Hepatocyte (in vitro differentiated cells and primary cell): ENCODE measurements around the genes ZNF787, ZNF470, ZNF264 and ZNF329.

DNA sequence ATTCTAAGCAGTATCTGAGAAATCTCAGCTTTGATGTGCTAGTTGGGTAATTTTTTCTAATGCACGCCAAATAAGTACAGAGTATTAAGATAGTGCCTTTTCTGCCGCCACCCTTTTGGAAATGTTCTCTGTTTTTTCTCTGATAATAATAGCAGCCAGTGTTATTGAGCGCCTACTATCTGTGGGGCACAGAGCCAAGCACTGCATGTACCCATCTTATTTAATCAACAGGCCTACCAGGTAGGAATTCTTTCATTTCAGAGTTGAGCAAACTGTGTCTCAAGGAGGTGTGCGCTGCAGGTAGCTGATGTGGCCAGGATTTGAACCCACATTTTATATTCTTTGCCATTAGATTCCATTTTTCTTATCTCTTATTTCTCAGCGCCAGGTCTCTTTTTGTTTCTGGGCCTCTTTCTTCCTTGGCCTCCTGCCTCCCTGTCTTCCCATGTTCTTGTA lies 1.4 kb downstream of the EPN1 start:
- RAMPAGE, long total RNA, result no peak
- RRBS, result no CpG with 5 or more reads among the region's 5 CpGs

GRCh38 chr19:56114179-56114907 lies 6.8 kb downstream of the ZNF787 start:
- RAMPAGE, long total RNA, result no peak
- RRBS, result 57% methylated on average over 5 of the region's 22 CpGs

DNA sequence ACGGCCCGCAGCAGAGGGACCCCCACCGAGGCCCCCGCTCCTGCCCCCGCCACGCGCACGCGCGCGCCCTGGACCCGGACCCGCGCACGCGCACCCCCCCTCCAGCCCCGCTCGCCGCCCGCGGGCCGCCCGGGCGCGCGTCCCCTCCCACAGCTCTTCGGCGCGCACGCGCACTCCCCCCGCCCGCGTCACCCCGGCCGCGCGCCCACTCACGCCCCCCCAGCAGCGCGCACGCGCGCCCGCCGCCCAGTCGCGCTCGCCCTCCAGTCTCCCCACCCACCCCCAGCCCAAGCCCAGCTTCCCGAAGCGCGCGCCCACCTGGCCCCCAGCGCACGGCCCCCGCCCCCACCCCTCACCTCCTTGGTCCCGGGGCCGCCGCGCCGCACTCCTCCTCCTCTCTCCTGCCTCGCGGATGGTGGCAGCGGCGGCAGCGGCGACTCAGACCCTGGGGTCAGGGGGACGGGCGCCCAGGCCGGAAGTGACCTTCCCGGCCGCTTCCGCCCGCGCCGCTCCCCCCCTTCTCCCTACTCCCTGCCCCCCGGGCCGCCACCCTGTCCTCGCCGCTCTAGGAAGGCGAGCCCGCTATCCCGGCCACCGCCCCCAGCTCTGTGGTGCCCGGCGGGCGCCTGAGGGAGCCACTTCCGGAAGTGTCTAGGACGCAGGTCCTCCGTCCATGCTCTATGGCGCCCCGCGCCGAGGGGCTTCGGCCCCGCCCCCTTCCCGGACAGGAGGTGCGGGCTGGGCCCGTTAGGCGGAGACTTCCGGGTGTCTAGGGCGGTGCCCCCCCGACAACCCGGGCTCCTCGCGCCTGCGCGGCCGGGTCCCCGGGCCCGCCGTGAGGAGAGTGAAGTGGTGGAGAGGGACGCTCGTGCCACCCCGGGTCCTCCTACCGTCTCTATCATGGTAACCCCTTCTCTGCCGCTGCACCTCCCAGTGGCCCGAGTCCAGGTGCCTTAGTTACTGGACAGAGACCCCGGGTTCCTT lies at the start of gene ZNF787:
ZNF787 (minus strand) TSS at position 480 of the 984 bp plus-strand sequence.
- RAMPAGE, long total RNA, result no peak
- RRBS, result 2% methylated on average over 60 of the region's 119 CpGs

DNA sequence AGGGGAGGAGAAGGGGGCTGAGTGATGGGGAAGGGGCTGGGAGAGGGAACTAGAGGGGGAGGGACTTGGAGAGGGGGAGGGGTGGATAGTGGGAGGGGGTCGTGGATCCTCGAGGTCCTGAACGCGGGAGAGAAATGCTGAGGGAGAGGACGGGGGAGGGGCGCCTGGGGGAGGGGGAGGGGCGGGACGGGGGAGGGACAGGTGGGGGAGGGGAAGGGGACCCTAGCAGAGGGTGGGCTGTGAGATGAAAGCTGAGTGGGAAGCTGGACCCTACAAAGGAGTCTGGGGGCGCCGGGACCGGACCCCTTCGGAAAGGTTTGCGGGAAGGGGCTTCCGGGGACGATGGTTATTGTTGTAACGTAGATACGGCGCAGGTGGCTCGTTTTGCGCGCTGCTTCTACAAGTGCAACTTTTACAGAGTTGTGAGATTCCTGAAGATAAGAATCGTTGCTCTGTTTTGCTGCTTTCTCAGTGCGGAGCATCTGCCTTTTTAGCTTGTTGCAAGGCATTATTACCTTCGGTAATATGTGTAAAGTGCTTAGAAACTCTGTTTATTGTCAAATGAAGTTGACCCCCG lies 481 bp downstream of the ZNF444 start:
- RAMPAGE, long total RNA, result no peak
- RRBS, result no CpG with 5 or more reads among the region's 25 CpGs

DNA sequence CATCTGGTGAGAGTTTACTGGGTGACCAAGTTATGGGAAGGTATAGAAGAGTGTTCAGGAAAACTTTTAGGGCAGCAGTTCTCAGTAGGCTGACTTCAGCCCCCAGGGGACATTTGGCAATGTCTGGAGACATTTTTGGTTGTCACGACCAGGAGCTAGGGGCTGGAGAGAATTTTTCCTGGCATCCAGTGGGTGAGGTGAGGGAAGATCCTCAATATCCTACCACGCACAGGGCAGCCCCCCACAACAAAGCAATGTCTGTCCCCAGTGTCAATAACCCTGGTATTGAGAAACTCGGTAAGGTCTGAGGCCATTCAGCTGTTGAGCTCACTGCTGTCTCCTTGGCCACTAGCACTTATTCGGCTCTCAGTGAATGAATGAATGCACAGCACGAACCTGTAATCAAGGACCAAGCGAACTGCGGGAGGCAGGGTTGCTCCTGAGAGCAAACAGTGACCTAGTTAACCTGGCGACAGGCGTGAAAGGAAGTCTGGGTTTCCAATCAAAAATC lies 730 bp downstream of the ZSCAN5A start:
- RAMPAGE, long total RNA, result no peak
- RRBS, result no CpG with 5 or more reads among the region's 9 CpGs

DNA sequence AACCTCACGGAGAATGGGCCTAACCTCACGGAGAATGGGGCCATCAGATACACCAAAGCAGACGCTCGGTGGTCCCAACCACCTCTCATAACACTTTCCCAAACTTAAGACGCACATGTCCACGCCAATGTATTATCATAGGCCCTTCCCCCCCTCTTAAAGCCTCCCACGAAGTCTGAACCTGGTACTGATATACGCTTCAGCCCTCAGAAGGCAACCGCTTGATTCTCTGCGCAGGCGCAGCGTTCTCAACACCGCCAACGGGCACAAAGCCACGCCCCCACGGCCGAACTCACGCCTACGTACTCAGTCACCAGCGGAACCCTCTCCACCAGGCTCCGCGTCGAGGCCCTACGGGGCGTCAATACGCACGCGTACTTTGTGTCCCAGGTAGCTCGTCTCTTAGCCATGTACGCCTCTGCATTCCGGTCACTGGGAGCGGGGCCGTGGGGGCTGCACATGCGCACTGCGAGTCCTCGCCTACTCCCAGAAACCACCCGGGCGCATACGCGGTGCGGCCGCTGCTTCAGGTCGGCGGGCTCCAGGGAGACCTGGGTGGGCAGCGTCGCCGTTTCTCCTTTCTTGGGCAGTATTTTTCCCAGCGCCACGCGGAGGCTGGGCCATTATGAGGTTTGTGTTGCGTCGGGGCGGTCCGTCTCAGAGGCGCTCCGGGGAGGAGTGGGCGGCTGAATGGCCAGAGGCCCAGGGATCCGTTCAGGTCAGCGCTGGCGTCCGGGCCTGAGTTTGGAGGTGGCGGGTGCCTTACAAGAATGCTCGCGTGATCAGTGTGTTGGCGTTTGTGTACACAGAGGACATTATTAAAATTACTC lies 25.3 kb downstream of the ZNF582 start:
- RAMPAGE, long total RNA, result no peak
- RRBS, result 2% methylated on average over 12 of the region's 65 CpGs

- RAMPAGE, long total RNA, result no peak
- RRBS, result 2% methylated on average over 19 of the region's 68 CpGs
Measured at GRCh38 chr19:56567254-56568153, at the start of gene ZNF470. Gene ZNF470 (plus strand): TSS chr19:56567468.

DNA sequence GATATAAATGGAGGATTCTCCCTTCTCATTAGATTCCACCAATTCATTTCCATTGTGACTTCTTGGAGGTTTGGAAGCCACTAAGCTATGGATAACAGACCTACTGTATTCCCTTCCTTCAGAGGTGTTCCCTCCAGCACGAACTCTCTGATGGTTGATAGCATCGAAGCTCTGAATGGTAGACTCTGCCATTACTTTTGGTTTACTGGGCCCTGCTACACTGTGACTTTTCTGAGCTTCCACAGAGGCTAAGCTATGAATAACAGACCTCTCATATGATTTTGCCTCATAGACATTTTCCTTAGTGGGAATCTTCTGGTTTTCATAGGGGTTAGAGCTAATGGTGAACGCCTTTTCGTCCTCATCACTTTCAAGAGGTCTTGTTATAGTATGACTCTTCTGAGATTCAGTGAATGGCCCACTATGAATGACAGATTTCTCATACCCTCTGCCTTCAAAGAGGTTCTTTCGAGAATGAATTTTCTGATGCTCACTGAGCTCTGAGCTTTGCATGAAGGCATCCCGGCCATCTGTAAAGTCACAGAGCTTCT lies 24.6 kb downstream of the PEG3 start:
- RAMPAGE, long total RNA, result no peak
- RRBS, result no CpG with 5 or more reads among the region's 6 CpGs

- RAMPAGE, long total RNA, result no peak
- RRBS, result 23% methylated on average over 6 of the region's 49 CpGs
Measured at GRCh38 chr19:56837392-56838579, 2.7 kb downstream of the PEG3 start.

- RAMPAGE, long total RNA, result no peak
- RRBS, result no CpG with 5 or more reads among the region's 10 CpGs
Measured at GRCh38 chr19:56966811-56967432, 126.4 kb upstream of the PEG3 start.

DNA sequence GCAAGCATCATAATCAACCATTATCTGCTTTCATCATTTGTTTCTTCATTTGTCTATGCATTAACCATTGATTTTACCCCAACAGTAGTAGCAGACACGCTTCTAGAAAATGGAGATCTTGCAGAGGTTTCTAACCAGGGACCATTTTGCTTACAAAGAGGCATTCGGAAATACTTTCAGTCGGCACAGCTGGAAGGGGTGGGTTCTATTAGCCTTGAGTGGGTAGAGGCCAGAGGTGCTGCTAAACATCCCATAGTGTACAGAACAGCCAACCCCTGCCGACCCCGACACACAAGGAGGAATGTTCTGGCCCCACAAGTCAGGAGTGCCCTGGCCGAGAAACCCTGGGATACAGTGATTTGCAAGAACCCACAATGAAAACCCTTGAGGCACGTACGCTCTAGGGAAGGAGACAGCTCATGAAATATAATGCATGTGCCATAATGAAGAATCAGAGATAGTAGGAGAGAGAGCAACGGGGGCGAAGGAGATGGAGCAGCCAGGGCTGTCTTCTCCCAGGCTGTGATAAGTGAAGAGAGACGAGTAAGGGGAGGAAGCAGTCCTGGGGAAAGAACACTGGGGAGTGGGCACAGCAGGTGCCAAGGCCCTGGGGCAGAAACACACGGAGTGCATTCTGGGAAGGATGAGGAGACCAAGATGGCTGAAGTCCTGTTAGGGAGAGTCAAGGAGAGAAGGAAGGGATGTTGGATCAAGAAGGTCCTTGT lies 133.7 kb upstream of the PEG3 start:
- RAMPAGE, long total RNA, result no peak
- RRBS, result no CpG with 5 or more reads among the region's 12 CpGs

GRCh38 chr19:56995218-56995895 lies 124.4 kb upstream of the USP29 start:
- RAMPAGE, long total RNA, result no peak
- RRBS, result no CpG with 5 or more reads among the region's 10 CpGs

DNA sequence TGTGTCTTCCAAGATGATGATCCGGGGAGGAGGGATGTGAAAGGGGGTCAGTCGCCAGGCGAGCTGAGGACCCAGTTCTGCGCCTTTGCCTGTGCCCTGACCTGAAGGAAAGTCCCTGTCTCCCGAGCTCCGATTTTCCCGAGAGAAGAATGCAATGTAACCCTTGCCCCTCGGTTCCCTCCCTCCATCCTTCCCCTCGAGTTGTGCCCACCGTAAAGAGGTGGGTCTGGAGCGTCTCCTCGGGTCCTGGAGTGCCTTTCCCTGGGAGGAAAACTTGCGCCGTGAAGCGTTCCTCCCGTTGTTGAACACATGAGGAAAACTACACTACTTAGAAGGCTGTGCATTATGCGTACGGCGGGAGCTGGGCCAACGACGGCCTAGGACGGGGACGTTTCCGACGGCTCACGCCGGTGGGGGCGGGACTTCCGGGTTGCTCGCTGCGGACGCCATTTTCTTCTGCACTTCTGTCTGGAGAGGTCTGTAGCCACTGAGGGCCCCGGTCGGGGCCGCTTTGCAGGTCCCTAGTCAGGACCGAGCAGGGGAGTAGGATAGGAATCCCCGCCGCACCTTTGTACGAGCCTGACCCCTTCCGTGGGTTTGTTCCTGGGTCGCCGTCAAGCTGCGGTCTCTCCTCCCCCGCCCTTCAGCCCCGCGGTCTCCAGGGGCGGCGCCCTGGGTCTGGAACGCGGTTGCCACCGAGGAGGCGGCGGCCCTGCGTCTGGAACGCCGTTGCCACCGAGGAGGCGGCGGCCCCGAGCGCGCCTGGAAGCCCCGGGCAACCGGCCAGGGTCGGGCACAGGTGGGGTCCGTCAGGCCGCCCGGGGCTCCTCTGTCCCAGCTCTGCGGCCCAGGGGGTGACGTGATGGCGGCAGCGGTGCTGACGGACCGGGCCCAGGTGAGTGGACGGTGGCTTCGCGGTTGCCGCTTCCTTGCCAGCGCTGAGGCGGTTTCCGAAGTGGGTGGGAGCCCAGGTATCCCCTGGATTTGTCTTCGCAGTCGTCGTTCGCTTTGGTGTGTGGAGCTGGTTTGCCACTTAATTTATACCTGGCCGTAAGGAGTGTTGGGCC lies at the start of gene ZNF264:
ZNF264 (plus strand) TSS at position 449 of the 1,067 bp plus-strand sequence.
- RAMPAGE, long total RNA, result no peak
- RRBS, result 1% methylated on average over 16 of the region's 86 CpGs

GRCh38 chr19:57211222-57211686 lies 19.6 kb upstream of the AURKC start:
- RAMPAGE, long total RNA, result no peak
- RRBS, result no CpG with 5 or more reads among the region's 3 CpGs

DNA sequence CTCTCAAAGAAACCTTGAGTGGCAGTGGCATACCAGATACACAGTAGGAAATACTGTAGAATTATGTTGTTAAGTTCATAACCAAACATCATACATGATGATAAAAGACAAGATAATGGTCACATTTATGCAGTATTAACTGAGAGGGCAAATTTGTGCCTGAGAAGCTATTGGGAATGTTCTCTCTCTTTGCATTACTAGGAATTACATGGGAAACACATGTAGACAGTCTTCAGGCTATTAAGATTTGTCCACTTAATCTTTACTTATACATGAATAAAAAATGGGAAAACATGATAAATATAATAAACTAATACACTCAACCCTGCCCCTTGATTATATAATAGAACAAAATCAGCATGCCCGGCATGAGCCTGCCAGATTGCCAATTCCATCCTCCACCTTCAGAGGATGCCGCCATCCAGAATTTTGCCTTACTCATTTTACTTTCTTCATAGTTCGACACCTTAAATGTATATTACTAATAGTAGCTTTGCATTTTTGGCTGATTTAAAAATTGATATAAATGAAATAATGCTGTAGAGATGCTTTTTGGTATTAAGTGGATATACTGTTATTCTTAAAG lies 14.3 kb upstream of the ZNF543 start:
- RAMPAGE, long total RNA, result no peak
- RRBS, result no CpG with 5 or more reads among the region's 3 CpGs

DNA sequence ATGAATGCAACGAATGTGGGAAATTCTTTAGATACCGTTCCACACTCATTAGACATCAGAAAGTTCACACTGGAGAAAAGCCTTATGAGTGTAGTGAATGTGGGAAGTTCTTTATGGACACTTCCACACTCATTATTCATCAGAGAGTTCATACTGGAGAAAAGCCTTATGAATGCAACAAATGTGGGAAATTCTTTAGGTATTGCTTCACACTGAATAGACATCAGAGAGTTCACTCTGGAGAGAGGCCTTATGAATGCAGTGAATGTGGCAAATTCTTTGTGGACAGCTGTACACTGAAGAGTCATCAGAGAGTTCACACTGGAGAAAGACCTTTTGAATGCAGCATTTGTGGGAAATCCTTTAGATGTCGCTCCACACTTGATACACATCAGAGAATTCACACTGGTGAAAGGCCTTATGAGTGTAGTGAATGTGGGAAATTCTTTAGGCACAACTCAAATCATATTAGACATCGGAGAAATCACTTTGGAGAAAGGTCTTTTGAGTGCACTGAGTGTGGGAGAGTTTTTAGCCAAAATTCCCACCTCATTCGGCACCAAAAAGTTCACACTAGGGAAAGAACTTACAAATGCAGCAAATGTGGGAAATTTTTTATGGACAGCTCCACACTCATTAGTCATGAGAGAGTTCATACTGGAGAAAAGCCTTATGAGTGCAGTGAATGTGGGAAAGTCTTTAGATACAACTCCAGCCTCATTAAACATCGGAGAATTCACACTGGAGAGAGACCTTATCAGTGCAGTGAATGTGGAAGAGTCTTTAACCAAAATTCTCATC lies 9.9 kb downstream of the ZNF17 start:
- RAMPAGE, long total RNA, result no peak
- RRBS, result no CpG with 5 or more reads among the region's 6 CpGs

DNA sequence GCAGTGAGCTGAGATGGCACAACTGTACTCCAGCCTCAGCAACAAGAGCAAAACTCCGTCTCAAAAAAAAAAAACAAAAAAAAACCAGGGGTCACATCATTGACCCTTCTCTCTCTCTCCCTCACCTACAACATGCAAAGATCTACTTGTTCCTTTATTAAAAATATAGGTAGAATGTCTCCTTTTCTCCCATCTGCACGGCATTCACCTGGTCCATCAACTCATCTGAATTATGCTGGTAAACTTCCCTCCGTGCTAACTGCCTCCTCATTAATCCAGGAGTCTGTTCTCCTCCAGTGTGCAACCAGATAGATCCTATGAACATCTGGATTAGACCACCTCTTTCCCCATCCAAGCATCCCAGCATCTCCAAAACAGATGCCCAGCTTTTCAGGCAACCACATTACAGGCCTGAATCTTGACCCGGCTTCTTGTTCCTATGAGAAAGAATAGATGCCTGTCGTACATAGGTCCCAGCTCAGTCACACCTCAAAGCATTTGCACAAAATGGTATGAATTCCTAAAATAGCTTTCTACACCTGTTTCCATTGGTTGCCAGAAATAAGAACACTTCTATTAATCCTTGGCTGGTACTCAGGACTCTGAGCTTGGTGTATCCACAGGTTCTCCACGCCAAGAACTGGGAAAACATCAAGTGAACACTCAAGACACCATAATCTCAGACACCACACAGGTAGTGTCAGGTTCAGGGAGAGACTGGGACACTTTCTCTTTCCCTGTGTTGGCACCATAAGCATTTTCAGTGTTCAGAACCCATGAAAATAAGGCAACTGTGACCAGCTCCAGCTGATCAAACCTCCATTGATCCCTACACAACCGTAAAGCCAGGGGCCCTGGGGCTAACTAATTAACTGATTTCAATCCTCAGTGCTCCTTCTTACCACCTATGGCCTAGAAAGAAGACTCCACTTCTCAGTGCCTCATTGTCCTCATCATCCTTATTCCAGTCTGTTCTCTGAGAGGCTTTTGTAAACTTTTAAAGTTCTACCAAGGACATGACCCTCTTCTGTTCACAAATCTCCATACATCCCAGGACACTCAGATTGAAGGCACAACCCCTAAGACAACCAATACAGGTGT lies 19.0 kb downstream of the ZNF552 start:
- RAMPAGE, long total RNA, result no peak
- RRBS, result no CpG with 5 or more reads among the region's 7 CpGs

GRCh38 chr19:57800694-57801216 lies 14.0 kb downstream of the ZNF552 start:
- RAMPAGE, long total RNA, result no peak
- RRBS, result no CpG with 5 or more reads among the region's 6 CpGs

DNA sequence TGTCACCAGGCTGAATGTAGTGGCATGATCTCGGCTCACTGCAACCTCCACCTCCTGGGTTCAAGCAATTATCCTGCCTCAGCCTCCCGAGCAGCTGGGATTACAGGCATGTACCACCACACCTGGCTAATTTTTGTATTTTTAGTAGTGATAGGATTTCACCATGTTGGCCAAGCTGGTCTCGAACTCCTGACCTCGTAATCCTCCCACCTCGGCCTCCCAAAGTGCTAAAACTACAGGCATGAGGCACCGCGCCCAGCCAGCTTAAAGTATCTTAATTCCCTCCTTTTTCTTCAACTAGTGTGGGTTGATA lies 11.4 kb downstream of the ZNF814 start:
- RAMPAGE, long total RNA, result no peak
- RRBS, result no CpG with 5 or more reads among the region's 7 CpGs

DNA sequence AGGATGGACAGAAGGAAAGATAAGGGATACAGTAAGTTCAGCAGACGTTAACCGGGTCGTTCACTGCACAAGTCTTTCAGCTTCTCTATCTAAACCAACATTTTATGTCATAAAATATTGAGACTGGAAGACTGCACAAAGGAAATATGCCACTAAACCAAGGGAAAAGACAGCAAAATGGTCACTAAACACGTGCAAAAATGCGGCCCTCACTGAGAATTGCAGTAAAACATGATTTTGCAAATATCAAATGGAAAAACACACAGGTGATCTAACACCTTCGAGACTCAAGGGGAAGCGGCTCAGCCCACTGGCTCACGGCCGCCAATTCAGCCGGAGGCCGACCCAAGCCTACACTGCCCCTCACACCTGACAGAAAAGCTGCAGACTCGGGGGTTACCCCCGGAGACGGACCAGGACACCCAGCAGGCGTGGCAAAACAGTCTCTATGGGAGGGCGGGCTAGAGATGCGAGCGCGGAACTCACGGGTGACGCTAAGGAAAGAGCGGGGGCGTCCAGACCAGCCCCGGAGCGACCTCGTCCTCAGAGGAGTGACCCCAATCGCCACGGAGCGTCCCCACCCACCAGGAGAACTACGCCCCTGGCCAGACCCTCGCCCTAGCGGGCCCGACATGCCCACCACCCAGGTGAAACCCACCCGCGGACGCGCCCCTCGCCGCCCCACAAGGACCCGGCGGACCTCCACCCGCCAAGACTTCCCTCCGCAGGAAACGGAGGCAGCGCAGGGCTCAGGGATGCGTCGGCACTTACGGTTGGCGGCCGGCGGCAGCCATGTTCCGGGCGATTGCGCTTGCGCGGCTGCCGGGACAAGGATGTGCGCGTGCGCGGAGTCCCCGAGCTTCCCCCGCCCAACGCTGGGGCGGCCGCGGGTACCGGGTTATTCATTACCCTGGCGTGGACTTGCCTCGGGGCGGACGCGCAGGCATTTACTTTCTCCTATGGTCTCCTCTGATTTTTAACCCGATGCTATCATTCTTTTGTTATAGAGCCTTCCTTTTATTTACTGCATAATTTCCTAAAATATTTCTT lies at the start of gene ZNF329:
ZNF329 (minus strand) TSS at position 809 of the 1,050 bp plus-strand sequence.
- RAMPAGE, long total RNA, result no peak
- RRBS, result under 1% methylated on average over 25 of the region's 74 CpGs